T-cell (primary cell): ENCODE measurements around the genes CDKN2D and SLC44A2.

DNA sequence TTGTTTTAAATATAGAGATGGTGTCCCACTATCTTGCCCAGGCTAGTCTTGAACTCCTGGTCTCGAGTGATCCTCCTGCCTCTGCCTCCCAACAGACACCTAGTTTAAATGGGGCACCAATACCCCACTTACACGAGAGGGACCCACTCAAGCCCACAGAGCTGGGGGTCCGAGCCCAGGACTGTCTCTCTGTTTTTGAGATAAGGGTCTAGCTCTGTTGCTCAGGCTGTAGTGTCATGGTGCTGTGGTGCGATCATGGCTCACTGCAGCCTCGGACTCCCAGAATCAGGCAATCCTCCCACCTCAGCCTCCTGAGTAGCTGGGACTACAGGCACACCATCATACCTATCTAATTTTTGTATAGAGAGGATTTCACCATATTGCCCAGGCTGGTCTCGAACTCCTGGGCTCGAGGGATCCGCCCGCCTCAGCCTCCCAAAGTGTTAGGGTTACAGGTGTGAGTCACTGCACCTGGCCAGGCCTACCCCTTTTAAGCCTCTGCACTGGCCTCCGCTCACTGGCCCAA is 6.2 kb downstream of the RAVER1 start:
- PRO-cap, 7 experiments = no peak in any of the 7 experiments

DNA sequence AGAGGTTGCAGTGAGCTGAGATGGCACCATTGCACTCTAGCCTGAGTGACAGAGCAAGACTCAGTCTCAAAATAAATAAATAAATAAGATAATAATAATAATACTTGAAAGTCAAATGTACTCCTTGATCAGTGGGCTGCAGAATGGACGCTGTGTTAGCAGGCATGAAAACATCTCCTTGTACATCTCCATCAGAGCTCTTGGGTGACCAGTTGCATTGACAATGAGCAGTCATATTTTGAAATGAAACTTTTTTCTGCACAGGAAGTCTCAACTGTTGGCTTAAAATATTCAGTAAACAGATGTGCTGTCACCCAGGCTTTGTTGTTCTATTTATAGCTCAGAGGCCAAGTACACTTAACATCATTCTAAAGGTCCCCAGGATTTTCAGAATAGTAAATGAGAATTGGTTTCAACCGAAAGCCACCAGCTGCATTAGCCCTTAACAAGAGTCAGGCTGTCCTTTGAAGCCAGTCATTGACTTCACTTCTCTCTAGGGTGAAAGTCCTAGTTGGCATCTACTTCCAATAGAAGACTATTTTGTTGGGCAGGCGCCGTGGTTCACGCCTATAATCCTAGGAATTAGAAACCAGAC is 8.1 kb upstream of the PDE4A start:
- PRO-cap, 7 experiments = peak in 2 of 7 experiments; most common plus-strand start position 477 of the sequence (in 2); most common minus-strand start position 225 of the sequence (in 2)

- PRO-cap, 7 experiments = peak in 4 of 7 experiments; most common plus-strand start chr19:10430769 (in 1); most common minus-strand start chr19:10431190 (in 2)
These were observed 10.6 kb downstream of the PDE4A start for GRCh38 chr19:10430547-10431709.

DNA sequence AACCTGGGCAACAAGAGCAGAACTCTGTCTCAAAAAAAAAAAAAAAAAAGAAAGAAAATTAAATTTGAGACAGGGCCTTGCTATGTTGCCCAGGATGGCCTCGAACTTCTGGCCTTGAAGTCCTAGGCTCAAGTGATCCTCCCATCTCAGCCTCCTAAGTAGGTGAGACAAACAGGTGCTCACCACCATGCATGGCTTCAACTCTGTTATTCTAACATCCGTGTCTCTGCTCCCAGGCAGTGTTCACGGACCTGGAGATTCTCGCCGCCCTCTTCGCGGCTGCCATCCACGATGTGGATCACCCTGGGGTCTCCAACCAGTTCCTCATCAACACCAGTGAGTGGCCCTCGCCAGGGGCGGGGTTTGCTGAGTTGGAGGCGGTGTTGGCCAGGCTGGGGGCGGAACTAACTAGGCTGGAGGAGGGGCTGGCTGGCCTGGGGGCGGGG is 40.5 kb downstream of the PDE4A start:
- PRO-cap, 7 experiments = no peak in any of the 7 experiments

GRCh38 chr19:10568404-10569095 is at the start of gene CDKN2D:
Gene CDKN2D (minus strand): TSS chr19:10568979.
- PRO-cap, 7 experiments = peak in 7 of 7 experiments; most common plus-strand start chr19:10568740 (in 3); most common minus-strand start chr19:10568976 (in 6)

DNA sequence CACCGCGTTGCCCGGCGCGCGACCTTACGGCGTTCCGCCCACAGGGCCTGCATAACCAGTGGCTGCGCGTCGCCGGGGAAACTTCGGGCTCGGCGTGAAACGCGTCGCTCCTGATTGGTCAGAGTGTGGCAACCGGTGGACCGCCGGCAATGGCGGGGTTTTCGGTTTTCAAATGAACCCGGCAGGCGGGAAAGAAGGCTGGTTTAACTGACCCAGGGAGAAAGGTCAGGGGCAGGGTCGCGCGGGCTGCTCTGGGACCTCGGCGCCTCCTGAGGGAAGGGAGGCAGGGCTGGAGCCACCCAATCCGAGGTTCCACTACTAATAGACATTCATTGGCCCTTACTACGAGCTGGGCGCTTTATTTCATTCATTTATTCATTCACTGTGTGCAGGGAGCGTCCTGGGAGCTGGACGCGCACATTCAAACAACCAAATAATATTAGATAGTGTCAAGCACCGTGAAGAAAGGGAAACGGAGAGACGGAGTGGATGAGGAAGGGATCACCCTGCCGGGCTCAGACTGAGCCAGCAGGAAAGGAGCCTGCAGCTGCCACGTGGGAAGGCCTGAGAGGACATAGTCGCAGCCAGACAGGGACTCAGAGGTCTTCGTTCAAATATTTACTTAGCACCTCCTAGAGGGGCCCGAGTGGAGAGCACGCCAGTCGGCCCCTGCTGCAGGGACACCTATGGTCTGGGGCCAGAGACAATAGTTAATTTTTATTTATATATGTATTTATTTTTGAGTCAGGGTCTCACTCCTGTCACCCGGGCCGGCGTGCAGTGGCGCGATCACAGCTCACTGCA is 519 bp upstream of the CDKN2D start:
- PRO-cap, 7 experiments = no peak in any of the 7 experiments

GRCh38 chr19:10624685-10625868 is at the start of gene SLC44A2:
Gene SLC44A2 (plus strand): TSS chr19:10625553.
- PRO-cap, 7 experiments = peak in 1 of 7 experiments; most common plus-strand start chr19:10624855 (in 1)

DNA sequence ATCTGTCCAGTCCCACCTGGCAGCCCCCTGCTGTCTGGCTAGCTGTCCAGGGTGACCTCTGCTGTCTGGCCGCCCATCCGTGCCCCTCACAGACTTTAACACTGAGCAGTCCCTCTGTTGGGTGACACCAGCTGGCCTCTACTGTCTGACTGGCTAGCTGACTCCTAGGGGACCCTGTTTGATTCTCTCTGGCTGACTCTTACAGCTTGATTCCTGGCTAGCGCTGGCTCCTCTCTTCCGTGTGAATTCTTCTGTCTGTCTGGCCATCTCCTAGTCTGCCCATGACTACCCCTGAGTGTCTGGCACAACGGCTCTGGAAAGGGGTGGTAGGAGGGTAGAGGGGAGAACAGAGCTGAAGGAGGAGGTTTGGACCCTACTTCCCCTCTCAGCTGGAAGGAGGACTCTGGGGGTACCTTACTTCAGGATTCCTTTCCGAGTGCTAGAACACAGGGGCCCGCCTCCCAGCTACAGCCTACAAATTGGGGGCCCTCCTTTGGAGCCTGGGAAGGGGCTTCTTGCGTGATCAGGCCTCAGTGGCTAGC is 1.1 kb downstream of the DNM2 start:
- PRO-cap, 7 experiments = no peak in any of the 7 experiments

GRCh38 chr19:10745072-10745544 is 27.2 kb downstream of the DNM2 start:
- PRO-cap, 7 experiments = no peak in any of the 7 experiments

DNA sequence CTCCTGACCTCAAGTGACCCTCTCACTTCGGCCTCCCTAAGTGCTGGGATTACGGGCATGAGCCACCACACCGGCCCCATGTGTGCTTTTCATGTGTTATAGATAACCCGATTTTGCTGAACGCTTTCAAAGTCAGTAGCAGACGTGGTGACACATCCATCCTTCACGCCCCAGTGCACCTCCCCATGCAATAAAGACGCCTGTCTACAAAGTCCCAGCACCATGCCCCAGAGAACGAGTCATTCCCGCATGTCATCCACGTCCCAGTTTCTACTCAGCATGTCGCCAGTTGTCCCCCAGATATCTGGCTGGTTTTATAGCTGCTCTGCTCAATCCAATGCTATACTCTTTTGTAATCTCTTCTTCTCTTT is 42.4 kb downstream of the DNM2 start:
- PRO-cap, 7 experiments = peak in 1 of 7 experiments; most common plus-strand start position 237 of the sequence (in 1); most common minus-strand start position 177 of the sequence (in 1)

DNA sequence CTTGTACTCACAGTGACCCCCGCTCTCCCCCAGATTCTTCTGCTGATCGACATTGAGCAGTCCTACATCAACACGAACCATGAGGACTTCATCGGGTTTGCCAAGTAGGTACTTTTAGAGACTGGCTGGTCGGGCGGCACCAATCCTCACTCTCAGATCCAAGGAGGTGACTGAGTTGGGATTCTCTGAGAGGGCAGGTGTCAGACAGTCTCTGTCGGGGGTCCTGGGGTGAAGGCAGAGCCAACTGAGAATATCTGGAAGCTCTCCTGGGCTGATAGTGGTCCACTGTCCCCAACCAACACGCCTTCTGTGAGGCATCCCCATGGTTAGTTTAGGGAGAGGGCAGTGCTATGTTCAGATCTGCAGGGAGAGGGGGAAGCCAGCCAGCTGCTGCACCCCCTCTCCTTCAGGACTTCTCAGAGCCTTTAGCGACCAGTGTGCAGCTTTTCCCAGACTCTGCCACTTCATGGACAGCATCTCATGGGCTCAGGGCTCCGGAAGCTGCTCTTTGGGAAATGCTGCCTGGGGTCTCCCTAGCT is 33.7 kb downstream of the TMED1 start:
- PRO-cap, 7 experiments = no peak in any of the 7 experiments

- PRO-cap, 7 experiments = no peak in any of the 7 experiments
These were observed 30.5 kb downstream of the TMED1 start for GRCh38 chr19:10805499-10805984.

DNA sequence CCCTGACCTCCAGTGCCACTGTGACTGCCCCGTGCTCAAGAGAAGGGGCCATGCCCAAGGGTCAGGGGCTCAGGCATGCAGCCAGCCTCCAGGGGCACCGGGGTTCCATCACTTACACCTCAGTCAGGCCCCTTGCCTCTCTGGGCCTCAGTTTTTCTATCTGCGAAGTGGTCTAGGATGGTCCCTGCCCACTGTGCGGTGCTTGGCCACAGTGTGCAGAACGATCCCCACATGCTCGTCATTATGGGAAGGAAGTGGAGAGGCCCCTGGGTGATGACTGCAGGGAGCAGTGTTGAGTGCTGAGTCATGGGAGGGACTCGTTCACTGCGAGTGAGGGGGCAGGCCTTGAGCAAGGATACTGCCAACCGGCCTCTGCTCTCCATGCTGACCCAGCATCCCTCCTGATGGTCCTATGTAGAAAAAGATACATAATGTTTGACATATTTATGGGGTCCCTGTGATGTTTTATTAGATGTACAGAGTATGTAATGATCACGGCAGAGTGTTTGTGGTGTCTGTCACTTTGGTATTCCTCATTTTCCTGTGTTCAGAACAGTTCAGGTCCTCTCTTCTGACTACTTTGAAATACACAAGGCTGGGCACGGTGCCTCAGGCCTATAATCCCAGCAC is 22.9 kb downstream of the TMED1 start:
- PRO-cap, 7 experiments = no peak in any of the 7 experiments

GRCh38 chr19:10927622-10928497 is 579 bp downstream of the YIPF2 start:
- PRO-cap, 7 experiments = no peak in any of the 7 experiments

DNA sequence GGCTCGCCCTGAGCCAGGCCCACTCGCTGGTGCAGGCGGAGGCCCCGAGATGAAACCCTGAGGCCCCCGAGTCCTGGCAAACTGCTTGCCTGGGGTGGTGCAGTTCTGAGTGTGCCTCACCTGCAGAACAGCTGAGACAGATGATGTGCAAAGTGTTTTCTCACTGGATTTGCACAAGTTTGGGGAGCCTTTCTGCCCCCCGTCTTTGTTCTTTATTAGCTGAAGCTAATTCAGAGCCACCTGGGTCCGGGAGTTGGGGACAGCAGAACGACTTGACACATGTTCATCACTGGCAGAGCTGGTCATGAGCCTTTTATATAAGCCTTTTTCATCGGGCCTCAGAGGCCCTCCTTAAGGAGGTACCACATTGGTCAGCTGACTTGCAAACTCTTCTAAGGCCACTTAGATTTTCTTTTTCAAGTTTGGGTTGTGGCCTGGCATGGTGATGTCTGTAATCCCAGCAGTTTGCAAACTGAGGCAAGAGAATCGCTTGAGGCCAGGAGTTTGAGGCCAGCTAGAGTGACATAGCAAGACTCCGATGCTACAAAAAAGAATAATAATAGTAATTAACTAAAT is 1.1 kb downstream of the TIMM29 start:
- PRO-cap, 7 experiments = no peak in any of the 7 experiments

DNA sequence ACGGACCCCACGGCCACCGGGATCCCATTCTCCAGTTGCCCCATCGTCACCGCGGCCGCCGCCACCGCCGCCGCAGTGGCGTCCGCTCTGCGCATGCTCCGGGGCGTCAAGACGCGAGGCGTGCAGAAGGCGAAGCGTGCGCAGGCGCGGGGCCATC is 332 bp upstream of the SMARCA4 start:
- PRO-cap, 7 experiments = peak in 7 of 7 experiments; most common minus-strand start position 72 of the sequence (in 3)

GRCh38 chr19:11089591-11089692 is 179 bp downstream of the LDLR start:
- PRO-cap, 7 experiments = no peak in any of the 7 experiments

- PRO-cap, 7 experiments = no peak in any of the 7 experiments
These were observed 9.6 kb downstream of the LDLR start for GRCh38 chr19:11098383-11099719.

DNA sequence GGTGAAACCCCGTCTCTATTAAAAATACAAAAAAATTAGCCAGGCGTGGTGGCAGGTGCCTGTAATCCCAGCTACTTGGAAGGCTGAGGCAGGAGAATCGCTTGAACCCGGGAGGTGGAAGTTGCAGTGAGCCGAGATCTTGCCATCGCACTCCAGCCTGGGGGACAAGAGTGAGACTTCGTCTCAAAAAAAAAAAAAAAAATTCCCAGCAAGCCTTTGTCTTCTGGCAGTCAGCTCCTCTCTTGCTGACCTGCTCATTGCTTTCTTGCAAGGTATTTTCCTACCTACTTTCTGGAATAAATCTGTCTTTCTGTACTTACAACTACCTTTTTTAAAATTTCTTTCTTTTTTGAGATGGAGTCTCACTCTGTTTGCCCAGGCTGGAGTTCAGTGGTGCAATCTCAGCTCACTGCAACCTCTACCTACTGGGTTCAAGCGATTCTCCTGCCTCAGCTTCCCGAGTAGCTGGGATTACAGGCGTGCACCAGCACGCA is 14.9 kb downstream of the LDLR start:
- PRO-cap, 7 experiments = no peak in any of the 7 experiments

DNA sequence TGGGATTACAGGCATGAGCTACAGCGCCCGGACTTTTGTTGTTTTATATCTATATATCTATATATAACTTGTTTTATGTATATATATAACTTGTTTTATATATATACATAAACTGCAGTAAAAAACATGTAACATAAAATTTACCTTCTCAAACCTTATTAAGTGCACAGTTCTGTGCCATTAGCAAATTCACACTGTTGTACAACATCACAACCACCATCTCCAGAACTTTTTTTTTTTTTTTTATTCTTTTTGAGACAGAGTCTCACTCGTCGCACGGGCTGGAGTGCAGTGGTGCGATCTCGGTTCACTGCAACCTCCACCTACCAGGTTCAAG is 20.2 kb downstream of the LDLR start:
- PRO-cap, 7 experiments = no peak in any of the 7 experiments